Metastatic Liver Carcinoma in the Lung (tissue), 2 donors: ENCODE measurements around a stretch of chr16.

DNA sequence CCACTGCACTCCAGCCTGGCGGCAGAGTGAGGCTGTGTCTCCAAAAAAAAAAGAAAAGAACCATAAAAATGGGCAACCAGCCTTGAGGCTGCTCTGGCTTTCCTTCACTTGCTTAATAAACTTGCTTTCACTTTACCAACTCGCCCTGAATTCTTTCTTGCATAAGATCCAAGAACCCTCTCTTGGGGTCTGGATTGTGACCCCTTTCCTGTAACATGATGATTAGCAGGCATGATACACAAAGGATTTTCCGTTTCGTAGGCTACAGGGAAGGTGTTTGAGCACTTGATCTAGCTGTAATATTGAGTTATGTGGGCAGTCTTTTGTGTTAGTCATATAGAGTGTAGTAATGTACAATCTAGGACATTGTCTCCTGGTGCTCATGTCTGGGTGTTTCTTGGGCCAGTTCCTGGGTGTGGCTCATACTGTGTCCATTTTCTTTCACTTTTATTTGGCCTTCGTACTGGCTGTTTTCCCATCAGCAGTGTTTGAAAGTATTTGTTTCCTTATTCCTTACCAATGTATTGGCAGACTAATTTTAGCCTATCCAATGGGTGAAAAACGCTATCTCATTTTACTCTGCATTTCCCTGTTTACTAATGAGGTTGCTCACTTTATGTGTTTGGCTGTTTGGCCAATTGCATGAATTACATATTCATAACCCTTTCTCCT is 13.5 kb upstream of the SNTB2 start:
- PRO-cap, 2 experiments: no peak in any of the 2 experiments

DNA sequence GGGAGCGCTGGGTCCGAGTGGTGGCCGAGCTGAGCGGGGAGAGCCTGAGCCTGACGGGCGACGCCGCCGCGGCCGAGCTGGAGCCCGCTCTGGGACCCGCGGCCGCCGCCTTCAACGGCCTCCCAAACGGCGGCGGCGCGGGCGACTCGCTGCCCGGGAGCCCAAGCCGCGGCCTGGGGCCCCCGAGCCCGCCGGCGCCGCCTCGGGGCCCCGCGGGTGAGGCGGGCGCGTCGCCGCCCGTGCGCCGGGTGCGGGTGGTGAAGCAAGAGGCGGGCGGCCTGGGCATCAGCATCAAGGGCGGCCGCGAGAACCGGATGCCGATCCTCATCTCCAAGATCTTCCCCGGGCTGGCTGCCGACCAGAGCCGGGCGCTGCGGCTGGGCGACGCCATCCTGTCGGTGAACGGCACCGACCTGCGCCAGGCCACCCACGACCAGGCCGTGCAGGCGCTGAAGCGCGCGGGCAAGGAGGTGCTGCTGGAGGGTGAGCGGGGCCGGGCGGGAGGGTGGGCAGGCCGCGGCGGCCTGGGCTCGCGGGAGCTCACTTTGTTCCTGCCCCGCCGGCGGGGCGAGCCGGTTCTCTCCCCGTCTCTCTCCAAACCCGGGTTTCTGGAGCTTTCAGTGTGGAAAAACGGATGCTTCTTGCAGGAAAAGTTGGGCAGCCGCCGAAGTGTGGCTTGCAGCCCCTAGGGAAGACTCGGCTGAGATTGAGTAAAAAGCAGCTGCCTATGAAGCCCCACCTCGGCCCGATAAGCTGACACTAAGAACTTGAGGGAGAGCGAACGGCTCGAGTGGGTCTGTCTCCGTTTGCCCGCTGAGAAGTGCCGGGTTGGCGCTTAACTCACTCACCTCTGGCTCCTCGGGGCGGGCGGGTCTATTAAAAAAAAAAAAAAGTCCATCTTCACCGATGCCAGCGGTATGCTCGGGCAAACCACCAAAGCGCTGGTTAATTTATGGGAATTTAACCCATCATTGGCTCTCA is 590 bp downstream of the SNTB2 start:
- PRO-cap, 2 experiments: peak in 2 of 2 experiments; most common minus-strand start position 822 of the sequence (in 2)

- PRO-cap, 2 experiments: no peak in any of the 2 experiments
Observed at GRCh38 chr16:69407655-69408135, 16.7 kb upstream of the CYB5B start.

DNA sequence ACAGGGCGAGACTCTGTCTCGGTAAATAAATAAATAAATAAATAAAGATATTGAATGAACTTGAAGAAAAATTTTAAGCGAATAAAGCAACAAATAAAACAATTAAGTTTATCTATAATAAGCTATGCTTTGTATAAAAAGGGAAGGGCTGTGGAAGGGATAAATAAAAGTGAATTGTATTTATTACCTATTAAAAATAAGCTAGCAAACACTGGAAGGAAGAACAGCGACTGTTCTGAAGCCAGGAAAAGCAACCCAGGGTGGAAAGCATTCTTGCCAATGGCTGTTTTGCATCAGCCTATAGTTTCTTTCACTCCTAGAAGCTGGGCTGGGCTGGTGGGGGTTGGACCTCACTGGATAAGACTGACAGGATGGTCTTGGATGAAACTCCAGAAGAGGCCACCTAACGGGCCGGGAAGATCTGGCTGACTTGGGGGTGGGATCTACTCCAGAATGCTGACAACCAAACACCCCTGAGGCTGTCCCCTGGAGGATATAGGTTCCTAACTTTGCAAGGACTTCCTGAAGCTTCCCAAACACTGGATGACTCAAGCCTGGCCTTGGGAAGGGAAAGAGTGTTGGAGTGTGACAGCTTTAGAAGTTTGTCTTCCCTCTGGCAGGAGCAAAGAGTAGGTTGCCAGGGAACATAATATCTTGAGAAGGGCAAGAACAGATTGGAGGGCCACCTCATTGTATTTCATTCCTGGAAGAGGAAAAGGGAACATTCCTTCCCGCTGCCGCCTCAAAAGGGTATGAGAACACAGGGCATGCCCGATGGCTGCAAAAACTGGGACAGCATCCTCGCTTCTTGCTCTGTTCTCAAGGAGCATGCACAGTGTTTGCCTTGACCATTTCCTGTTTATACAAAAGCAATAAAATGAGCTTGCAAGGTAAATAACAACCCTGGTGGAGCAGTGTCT is 6.9 kb upstream of the CYB5B start:
- PRO-cap, 2 experiments: no peak in any of the 2 experiments

DNA sequence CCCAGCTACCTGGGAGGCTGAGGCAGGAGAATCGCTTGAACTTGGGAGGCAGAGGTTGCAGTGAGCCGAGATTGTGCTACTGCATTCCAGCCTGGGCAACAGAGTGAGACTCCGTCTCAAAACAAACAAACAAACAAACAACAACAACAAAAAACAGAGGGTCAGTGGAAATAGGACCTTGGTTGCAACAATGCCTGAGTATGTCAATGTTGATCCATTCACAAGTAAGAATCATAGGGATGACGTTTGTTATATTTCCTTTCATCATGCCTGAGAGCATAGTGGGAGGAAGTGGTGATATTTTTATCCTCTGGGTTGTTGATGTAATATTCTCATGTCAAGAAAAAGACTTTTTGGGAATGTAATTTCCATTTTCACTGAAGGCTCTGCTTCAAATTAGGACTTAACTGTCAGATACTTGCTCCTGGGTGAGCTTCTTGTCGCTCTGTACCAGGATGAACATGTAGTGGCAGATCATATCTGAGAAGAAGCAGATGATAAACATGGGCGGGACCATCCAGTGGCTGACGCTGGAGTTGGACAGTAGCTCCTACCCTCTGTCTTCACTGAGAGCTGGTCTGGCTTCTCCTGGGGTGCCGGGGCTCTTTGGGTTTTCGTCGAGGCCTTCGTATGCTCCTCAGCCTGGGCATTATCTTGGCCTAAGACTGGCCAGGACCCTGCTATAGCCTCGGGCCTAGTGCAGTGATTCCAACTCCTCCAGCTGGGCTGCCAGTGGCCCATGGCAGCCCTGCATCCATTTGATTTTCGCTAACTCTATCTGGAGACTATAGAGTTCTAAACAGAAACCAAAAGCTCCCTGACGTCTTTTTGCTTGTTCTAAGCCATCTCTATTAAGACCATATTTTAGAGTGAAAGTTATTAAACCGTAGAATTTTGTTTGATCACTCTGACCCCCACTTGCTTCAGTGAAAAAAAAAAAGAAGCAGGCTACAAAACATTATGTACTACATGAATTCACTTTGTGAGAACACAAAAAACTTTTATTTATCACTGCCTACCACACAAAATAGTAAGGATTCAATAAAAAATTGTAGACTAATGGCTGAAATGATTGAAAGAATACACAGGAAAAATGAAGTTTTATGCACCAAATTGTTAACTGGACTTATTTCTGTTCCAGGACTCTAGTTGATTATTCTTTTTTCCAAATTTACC is 19.7 kb downstream of the CYB5B start:
- PRO-cap, 2 experiments: peak in 1 of 2 experiments; most common plus-strand start position 520 of the sequence (in 1); most common minus-strand start position 760 of the sequence (in 1)

GRCh38 chr16:69703023-69704007 is 23.0 kb downstream of the NQO1 start:
- PRO-cap, 2 experiments: no peak in any of the 2 experiments

GRCh38 chr16:69822256-69822708 is 60.1 kb downstream of the WWP2 start:
- PRO-cap, 2 experiments: no peak in any of the 2 experiments

- PRO-cap, 2 experiments: no peak in any of the 2 experiments
Observed at GRCh38 chr16:69887990-69888597, 63.0 kb upstream of the CLEC18A start.

- PRO-cap, 2 experiments: no peak in any of the 2 experiments
Observed at GRCh38 chr16:69926670-69927191, 24.4 kb upstream of the CLEC18A start.

DNA sequence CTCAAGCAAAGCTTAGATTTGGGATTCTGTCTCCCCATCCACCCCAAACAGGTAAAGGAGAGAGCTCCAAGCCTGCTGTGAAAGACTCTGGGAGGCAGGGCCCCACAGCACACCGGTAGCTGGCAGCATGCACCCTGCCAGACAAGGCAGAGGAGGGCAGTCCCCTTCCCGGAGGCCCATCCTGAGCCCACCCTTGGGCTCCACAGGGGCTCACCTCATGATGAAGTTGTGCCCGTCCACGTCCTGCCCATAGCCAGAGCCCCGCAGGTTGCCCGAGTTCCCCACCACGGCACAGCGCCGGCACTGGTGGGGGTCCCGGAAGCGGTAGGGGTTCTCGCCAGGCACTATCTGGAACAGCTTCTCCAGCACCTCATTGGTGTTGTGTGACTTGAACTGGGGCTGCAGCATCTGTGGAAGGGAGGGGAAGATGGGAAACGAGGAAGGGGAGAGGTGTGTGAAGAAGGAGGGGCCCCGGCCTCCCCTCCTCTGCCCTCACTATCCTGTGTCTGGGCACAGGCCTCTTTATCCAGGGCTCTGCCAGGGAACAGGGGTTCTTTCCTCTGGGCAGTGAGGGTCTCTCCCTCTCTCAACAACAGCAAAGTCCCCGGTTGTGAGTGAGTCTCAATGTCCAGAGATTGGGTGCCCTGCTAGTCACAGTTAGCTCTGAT is 44.0 kb downstream of the ST3GAL2 start:
- PRO-cap, 2 experiments: no peak in any of the 2 experiments

GRCh38 chr16:70412057-70412780 is 26.7 kb downstream of the ST3GAL2 start:
- PRO-cap, 2 experiments: no peak in any of the 2 experiments

- PRO-cap, 2 experiments: no peak in any of the 2 experiments
Observed at GRCh38 chr16:70478876-70479829, 24.8 kb downstream of the FCSK start.

GRCh38 chr16:70673851-70674653 is 11.8 kb downstream of the MTSS2 start:
- PRO-cap, 2 experiments: no peak in any of the 2 experiments

GRCh38 chr16:70682674-70683453 is 3.0 kb downstream of the MTSS2 start:
- PRO-cap, 2 experiments: no peak in any of the 2 experiments

DNA sequence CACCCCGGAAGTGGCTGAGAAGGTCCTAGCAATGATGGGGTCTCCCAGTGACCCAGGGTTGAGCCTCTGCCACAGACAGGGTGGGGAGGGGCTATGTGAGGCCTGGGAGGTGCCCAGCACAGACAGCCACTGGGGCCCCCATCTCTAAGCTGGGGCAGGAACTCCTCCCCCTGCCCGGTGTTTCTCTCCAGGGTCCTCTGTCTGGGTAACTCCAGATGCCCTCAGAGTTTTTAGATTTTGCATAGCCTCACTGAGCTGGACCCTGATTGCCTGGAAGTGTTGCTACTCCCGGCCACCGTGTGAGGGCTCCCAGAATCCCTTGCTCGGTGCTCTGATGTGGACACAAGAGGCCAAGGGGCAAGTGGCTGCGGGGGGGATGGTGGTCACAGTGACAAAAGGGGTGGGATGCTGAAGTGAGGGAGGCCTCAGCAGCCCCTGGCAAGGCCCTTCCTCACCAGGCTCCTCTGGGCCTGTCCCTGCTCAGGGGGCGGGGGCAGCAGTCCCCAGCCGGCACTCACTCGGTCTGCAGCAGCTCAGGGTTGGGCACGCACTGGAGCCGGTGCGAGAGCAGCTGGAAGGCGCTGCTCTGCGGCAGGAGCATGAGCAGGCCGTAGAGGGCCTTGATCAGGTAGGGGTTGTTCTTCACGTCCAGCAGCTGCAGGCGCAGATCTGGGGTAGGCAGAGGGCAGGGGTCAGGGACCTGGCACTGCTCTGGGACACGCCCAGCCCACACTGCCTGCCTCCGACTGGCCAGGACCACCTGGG is 6.6 kb upstream of the MTSS2 start:
- PRO-cap, 2 experiments: peak in 1 of 2 experiments; most common plus-strand start position 550 of the sequence (in 1)

- PRO-cap, 2 experiments: no peak in any of the 2 experiments
Observed at GRCh38 chr16:70696655-70697844, 11.2 kb upstream of the MTSS2 start.

GRCh38 chr16:70706712-70707726 is 21.2 kb upstream of the MTSS2 start:
- PRO-cap, 2 experiments: no peak in any of the 2 experiments

GRCh38 chr16:70708405-70708841 is 22.6 kb upstream of the MTSS2 start:
- PRO-cap, 2 experiments: no peak in any of the 2 experiments

DNA sequence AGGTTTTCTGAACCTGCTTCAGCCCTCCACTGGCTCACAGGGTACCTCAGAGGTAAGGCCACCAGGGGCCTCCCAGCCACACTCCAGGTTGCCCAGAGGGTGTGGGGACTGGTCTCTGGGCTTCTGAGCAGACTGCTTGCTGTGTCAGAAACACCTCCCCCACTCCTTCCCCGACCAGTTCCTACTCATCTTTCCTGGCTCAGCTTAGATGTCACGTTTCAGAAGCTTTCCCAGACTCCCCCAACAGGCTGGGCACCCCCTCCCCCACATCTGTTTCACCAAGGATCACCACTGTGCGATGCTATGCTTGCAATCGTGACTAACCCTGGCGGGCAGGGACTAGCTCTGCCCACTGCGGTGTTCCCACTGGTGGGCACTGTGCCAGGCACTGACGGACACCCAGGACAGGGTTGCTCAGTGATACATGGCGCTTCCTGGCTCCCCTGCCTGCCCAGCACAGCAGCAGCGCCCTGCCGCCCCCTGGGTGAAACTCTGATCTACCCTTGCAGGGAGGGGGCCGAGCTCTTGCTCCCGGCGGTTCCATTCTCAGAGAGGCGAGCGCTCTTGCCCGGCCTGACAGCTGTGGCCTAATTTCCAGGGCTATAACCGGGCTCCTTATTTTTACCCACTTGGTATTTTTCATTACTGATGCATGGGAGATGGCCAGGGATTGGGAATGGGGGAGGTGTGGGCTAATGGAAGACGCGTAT is 29.4 kb upstream of the MTSS2 start:
- PRO-cap, 2 experiments: peak in 1 of 2 experiments; most common plus-strand start position 402 of the sequence (in 1); most common minus-strand start position 327 of the sequence (in 1)

DNA sequence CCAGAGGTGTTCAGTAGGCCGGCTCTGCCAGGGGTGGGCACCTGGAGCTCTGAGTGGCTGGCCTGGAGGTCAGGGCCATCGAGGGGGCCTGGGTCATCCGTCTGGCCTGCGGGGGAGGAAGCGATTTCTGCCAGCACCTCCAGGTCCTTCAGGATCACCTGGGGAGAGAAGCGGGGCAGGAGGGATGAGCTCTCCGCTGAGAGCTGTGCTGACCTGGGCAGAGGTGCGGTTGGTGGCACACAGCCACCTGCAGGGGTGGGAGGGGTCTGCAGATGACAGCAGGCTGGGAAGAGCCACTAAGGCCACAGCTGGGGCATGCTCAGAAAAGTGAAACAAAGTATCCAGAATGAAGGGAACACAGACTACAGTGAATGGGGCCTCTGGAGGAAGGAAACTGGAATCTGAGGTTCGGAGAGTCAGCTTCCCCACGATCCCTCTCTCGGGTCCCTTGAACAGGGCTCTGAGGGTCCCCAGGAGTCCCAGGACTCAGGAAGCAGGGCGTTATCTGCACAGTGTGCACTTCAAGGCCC is 56.5 kb downstream of the VAC14 start:
- PRO-cap, 2 experiments: no peak in any of the 2 experiments